ENCODE data around the gene GLRA1.

- PRO-cap, 2 experiments = no peak in any of the 2 experiments
These were observed 13.7 kb upstream of the GPX3 start for GRCh38 chr5:151006696-151007062.

DNA sequence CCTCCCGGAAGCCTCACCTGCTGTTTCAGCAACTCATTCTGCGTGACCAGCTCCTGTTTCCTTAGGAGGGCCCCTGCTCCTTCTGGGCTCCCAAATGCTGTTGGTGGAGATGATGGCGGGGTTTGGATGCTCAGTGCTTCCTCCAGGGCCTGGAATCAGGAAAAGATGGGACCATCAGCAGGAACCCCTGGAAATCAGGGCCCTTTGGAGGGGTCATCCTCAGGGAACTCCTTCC is 16.3 kb downstream of the GPX3 start:
- PRO-cap, 2 experiments = no peak in any of the 2 experiments

DNA sequence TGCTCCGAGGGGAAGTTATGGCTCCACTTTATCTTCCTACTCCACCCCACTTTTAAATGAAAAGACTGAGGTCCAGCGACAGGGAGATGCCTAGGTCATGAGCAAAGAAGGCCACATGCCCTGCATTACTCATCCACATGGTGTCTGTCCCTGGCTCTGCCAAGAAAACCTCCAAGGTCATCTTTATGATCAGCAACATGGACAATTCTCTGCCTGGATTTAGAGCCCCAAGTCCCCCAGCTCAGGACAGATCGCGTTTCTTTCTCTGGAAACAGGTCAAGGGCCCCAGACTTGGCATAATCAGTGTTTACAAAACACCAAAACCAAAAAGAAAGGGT is 17.4 kb downstream of the GPX3 start:
- PRO-cap, 2 experiments = no peak in any of the 2 experiments

DNA sequence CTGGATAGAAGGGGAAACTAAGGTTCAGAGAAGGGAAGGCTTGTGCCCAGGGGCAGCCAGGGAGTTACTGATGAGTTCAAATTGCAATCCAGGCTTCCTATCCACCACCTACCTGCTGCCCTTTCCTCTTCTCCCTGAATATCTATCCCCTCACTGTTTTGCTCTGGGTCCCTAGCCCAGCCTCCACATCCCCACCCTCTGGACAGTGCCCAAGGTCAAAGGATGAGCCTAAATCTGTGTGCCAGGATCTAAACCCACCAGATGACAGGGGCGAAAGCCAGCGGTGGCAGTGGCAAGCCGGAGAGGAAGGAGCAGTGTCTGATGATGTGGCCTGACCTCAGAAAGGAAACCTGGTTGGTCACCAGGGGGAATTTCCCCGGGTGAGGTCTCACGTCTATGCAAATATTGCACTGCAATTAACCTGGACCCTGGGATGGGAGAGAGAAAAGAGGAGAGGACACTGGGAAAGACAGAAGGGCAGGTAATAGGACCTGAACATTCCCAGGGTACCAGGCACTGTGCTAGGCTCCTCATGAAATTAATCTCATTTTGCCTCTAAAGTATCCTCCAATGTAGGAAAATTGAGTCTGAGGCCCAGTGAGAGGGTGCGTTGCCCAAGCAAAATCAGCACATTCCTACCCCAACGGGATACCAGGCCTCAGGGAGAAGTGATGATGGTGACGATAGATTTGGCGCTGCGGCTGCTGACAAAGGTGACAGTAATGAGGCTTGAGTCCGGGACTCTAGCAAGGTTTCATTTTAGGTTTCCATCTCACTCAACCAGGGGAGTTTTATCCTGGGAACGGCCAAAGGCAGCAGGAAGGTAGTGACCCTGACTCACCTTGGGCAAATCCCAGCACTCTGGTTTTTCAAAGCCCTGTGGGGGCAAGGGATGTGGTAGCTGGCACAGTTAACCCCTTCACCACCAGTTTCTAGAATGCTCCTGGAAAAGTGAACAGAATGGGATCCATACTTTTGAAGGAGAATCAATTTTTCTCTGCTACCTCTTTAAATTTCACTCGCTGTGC is 13.3 kb upstream of the TNIP1 start:
- PRO-cap, 2 experiments = peak in 1 of 2 experiments; most common plus-strand start position 445 of the sequence (in 1); most common minus-strand start position 279 of the sequence (in 1)

GRCh38 chr5:151212311-151213188 is 11.3 kb downstream of the CCDC69 start:
- PRO-cap, 2 experiments = peak in 1 of 2 experiments; most common plus-strand start chr5:151212750 (in 1)

- PRO-cap, 2 experiments = no peak in any of the 2 experiments
These were observed 1.9 kb upstream of the GM2A start for GRCh38 chr5:151250926-151251697.

DNA sequence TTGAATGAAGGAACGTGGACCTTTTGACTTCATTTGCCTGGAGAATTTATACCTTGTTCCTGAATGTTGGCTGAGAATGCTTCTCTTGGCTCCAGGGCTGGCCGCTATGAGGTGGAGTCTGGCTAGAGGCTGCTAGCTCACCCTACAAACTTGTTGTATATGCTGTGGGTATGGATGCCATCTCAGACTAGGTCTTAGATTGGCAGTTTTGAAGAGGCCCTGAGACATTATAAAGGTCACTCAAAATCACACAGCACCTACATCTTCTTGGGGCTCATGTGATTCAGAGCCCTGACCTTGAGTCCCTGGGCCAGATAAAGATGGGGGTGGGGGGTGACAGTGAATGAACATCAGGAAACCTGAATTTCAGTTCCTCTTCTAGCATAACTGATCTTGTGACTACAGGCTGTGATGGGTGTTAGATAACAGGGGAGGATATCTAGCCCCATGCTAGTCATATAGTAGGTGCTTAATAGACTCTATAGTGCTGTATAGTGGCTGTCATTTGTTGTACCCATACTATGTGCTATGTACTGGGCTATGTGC is 2.8 kb downstream of the GM2A start:
- PRO-cap, 2 experiments = no peak in any of the 2 experiments

GRCh38 chr5:151345802-151346415 is 1.4 kb downstream of the SLC36A2 start:
- PRO-cap, 2 experiments = no peak in any of the 2 experiments

DNA sequence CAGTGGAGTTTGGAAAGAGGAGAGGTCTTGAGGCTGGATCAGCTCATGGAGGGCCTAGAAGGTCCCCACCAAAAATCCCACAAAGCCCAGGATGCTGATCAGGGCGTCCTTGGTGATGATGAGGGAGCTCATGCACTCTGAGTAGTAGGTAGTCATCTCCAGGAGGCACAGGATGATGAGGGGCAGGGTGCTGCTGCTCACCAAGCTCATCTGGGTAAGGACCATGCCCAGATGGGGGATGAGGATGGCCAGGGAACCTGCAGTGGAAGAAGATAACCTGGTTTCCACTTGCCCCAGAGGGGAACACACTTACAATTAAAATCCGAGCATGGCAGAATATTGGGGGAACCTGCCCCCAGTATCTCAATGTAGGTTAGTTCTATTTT is 19.0 kb upstream of the SLC36A2 start:
- PRO-cap, 2 experiments = no peak in any of the 2 experiments

DNA sequence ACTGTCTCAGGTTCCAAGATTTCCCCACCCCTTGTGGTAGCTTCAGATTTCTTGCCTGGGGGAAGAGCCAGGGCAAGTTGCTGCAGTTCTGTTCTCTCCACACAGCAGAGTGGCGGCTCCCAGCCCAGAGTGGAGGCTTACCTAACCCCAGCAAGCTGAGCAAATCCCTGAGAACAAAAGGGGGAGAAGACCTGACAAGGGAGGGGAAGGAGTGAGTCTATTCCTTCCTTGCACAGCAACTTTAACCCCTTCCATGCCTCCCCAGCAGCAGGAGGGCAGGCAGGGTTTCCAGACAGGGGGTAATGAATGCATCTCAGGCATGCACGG is 28.6 kb upstream of the FAT2 start:
- PRO-cap, 2 experiments = no peak in any of the 2 experiments

GRCh38 chr5:151660816-151661228 is 25.9 kb downstream of the SPARC start:
- PRO-cap, 2 experiments = no peak in any of the 2 experiments

DNA sequence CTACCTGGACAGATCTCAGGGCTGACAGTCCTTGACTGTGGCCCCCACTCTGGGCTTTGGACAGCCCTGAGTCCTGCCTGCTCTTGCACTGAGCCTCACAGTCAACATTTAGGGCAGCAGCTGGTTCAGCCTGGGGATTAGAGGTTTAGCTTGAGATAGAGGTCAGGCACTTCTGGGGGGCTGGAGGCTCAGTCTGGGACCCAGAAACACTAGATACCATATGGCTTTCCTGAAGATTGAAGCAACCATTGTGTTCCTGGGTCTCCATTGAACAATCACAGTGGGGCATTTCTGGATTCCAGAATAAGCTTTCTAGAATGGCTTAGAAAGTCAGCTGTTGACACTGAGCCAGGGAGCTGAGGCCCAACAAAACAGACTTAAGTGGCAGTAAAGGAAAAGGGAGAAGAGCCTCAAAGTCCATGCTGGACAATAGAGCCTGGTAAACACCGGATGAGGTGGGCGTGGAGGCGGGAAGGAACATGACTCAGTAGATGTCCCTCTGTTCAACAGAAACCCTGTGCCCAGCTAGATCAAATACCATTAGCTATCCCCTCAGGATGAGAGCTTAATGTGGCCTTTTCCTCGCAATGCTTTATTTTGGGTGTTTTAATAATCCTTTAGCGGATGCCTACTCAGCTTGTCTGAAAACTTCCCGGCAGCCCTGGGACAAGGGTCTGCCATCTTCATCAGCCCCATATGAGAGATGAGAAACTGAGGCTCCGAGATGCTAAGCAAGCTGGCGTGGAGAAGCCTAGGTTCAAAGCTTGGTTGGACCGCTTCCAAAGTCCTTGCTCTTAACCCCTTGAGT is 14.8 kb downstream of the SPARC start:
- PRO-cap, 2 experiments = no peak in any of the 2 experiments

- PRO-cap, 2 experiments = no peak in any of the 2 experiments
These were observed 7.3 kb downstream of the SPARC start for GRCh38 chr5:151679478-151679798.

DNA sequence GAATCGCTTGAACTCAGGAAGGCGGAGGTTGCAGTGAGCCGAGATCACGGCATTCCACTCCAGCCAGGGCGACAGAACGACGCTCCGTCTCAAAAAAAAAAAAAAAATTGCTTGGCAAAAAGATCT is 1.9 kb upstream of the G3BP1 start:
- PRO-cap, 2 experiments = no peak in any of the 2 experiments

GRCh38 chr5:151924773-151925046 is at the start of gene GLRA1:
GLRA1 (minus strand) TSS chr5:151924851.
- PRO-cap, 2 experiments = no peak in any of the 2 experiments

DNA sequence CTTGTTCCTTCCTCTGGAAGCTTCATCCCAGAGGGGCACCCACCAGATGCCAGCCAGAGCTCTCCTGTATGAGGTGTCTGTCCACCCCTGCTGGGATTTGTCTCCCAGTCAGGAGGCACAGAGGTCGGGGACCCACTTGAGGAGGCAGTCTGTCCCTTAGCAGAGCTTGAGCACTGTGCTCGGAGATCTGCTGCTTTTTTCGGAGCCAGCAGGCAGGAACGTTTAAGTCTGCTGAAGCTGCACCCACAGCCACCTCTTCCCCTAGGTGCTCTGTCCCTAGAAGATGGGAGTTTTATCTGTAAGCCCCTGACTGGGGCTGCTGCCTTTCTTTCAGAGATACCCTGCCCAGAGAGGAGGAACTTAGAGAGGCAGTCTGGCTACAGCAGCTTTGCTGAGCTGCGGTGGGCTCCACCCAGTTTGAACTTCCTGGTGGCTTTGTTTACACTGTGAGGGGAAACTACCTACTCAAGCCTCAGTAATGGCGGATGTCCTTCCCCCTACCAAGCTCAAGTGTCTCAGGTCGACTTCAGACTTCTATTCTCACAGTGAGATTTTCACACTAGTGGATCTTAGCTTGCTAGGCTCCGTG is 101.8 kb upstream of the GLRA1 start:
- PRO-cap, 2 experiments = peak in 2 of 2 experiments; most common plus-strand start position 475 of the sequence (in 2); most common minus-strand start position 267 of the sequence (in 2)

DNA sequence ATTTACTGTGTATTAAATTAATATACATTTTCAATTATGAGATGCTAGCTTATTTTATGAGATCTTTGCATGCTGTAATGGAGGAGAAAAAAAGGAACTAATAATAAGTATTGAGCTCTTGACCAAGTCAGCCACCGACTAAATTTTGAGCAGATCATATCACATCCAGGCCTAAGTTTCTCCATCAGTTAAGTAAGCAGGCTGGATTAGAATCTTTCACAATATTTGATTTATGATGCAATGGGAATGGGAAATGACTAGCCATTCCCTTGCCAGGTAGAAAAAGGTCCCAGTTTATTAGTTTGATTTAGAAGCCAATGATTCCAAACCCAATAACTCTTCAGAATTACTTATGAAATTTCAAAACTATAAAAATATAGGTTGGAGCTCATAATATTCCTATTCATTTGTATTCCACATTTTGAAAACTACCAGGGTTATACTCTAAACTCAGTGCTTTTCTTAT is 533.2 kb upstream of the GRIA1 start:
- PRO-cap, 2 experiments = no peak in any of the 2 experiments

- PRO-cap, 2 experiments = no peak in any of the 2 experiments
These were observed 48.5 kb downstream of the GALNT10 start for GRCh38 chr5:154238798-154239592.

DNA sequence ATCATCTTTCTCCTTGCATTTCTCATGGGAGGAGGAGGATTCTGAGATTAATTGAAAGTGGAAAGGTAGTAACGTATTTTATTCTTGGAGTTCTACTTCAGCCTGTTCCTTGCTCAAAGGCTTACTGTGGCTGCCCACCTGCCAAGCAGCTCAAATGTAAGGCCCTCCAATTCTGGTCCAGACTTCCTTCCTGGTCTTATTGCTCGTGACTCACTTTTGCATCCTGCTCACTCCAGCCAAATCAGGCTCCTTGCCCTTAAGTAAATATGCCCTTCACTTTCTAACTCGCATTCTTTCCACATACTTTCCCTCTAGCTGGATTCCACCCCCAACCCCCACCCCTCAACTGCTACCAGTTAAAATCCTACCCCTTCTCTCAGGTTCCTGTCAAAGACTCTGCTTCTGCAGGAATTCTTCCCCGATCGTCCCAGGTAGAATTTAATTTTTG is 96.6 kb downstream of the GALNT10 start:
- PRO-cap, 2 experiments = no peak in any of the 2 experiments

GRCh38 chr5:154367902-154368457 is 77.8 kb upstream of the SAP30L start:
- PRO-cap, 2 experiments = no peak in any of the 2 experiments

All from helper T cell (primary cell).